LUHMES (cell line): ENCODE data around the genes CYP4F8, CHERP and SLC35E1.

DNA sequence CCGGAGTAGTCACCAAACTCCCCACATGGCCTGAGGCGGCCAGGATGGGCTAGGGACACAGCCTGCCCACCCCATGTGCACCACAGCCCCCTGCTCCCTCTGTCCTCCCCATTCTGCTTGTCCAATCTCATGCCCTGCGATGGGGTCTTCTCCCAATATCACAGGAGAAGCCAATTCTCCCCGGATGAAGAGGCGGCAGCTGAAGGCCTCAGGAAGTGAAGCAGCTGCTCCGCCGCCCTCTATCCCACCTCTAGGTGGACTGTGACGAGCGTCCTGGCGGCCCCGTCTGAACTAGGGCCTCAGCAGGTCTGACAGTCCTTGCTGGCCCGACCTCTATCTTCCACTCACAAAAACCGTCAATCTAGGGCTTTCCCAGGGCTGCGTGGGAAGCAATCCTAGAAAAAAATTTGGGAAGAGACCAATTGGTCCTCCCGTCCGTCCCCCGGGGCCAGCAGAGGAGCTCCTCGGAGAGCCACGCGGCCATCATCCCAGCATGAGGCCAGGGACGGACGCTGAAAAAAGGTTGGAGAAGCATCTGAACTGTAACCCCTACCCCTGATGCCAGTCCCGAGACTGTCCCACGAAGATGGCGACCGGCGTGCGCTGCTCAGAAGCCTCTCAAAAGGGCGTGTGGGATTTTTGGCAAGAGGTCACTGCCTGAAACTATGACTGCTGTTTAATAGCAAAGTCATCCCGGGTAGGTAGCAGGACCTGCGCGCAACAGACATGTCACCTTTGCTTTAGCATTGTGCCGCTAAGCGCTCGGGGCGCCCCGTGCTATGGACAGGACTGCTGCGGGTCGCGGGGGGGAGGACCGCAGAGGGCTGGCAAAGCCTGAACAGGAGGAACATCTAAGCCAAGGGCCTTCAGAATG is 10.8 kb downstream of the AKAP8 start:
- PRO-cap: no peak

GRCh38 chr19:15431402-15432536 is 13.0 kb upstream of the AKAP8L start:
- PRO-cap: no peak

DNA sequence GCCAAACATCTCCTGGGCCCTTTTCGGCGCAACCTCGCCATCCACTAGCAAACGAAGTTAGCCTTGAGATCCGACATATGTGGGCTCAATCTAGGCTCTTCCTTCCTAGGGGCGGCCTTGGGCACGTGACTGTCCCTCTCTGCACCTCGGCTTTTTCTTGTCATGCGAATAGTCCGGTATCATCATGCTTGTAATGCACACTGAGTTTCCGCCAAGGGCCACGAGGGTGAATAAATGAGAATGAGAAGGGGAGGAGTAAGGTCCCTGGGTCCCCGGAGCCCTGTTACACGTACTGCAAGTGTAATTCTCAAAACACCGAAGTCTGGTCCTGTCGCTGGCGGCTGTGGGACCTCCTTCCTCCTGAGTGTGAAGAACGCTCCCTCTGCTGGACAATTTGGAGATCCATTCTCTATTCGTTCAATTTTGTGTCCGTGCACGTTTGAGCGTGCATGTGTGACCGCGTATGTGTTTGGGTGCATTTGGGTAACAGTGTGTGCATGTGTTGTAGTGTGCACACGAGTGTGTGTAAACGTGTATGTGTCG is 47.9 kb downstream of the CYP4F22 start:
- PRO-cap: no peak

DNA sequence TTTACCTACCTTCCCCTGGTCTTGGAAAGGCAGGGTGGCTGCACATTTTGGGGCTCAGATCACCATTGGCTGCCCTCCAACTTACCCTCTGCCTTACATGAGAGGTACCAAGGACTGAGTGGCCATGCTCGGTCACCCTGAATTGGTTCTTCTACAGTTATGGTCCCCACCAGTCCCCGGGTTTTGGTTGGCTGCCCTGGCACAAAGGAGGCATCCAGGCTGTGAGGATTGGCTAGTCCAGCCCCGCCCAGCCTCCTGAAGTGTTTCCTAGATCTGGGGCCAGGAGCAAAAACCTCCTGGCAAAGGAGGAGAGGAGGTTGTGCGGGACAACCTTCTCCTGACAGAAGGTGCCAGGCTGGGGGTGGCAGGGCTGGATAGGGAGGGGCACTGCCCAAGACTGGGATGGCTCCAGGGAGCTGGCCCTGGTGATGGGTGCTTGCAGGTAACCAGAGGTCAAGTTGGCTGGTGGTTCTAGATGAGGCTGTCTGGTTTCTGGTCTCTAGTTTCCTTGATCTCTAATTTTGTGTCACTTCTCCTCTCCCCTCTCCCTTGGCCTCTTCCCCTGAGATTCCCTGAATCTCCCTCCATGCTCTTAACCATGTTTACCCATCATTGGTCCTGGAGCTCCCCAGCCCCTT is at the start of gene CYP4F8:
Gene CYP4F8 (plus strand): TSS at position 285 of the 638 bp plus-strand sequence.
- PRO-cap: no peak

GRCh38 chr19:15666901-15667191 is 6.0 kb upstream of the CYP4F12 start:
- PRO-cap: no peak

GRCh38 chr19:16001985-16002506 is 53.2 kb downstream of the OR10H4 start:
- PRO-cap: no peak

- PRO-cap: no peak
Measured at GRCh38 chr19:16075391-16075743, 928 bp upstream of the TPM4 start.

DNA sequence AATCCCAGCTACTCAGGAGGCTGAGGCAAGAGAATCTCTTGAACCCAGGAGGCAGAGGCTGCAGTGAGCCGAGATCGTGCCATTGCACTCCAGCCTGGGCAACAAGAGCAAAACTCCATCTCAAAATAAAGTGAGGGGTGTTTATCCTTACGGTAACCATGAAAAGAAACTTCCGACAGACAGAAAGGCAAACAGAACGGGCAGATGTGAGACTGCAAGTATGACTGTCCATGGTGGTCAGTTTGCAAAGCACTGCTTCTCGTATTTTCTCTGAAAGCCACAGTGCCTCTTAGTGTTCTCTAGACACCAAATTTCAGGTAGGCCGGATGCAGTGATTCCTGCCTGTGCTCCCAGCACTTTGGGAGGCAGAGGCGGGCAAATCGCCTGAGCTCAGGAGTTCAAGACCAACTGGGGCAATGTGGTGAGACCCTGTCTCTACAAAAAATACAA is 6.1 kb downstream of the TPM4 start:
- PRO-cap: no peak

DNA sequence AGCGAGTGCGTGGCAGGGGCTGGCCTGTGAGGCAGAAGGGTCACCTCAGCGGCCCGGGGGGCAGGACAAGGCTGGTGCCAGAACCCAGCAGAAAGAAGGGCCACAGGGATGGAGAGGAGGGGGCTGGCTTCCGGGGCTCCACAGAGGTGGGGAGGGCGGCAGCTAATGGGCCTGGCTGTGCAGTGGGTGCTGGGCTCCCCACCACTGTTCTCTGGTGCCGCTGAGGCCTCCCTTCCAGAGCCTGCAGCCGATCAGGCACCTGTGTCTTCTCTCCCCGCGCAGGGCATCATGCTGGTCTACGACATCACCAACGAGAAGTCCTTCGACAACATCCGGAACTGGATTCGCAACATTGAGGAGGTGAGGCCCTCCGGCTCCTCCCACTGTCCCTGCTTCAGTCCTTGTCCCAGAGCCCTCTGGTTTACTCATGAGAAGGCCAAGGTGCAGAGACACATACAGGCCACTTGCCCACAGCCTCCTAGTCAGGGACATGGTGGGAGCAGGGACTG is 13.6 kb downstream of the RAB8A start:
- PRO-cap: no peak

DNA sequence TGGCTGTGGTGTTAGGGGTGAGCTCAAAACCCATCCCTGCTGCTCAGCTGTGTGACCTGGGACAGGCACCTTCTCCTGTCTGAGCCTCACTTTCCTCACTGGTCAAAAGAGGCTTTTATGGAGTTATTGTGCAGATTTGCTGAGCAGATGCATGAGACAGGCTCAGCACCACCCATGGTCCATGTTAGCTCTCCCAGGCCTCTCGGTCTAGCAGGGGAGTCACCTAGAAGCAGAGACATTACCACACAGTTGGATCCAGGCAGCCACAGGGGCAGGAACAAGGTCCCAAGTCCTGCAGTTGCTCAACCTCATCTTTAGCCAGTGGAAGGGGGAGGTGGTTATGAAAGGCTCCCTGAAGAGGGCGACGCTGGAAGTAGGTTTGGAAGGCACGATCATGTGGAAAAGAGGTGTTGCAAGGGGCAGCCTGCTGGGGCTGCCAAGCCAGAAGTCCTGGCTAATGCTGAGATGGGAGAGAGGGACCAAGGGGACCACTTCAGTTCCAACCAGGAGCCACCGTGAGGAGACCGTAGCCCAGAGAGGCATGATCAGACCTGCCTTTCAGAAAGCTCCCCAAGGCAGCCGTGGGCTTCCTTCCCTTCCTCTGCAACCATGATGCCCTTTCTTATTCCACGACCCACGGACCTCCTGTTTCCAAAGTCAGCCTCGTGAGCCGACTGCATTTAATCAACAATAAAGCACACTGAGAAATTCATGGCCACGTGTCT is 2.4 kb downstream of the AP1M1 start:
- PRO-cap: no peak

- PRO-cap: no peak
Measured at GRCh38 chr19:16288393-16288897, 36.2 kb upstream of the KLF2 start.

DNA sequence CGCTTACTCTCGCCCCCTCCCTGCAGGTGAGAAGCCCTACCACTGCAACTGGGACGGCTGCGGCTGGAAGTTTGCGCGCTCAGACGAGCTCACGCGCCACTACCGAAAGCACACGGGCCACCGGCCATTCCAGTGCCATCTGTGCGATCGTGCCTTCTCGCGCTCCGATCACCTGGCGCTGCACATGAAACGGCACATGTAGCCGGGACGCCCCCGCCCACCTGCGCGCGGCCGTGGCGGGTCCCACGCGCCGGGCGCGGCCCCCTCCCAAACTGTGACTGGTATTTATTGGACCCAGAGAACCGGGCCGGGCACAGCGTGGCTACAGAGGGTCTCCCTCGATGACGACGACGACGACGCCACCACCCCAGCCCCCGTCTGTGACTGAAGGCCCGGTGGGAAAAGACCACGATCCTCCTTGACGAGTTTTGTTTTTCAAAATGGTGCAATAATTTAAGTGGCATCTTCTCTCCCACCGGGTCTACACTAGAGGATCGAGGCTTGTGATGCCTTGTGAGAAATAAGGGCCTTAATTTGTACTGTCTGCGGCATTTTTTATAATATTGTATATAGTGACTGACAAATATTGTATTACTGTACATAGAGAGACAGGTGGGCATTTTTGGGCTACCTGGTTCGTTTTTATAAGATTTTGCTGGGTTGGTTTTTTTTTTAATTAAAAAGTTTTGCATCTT is 2.4 kb downstream of the KLF2 start:
- PRO-cap: no peak

- PRO-cap: no peak
Measured at GRCh38 chr19:16360808-16361820, 36.5 kb downstream of the KLF2 start.

- PRO-cap: no peak
Measured at GRCh38 chr19:16463758-16464372, 7.9 kb downstream of the EPS15L1 start.

GRCh38 chr19:16516978-16517831 is 21.0 kb downstream of the C19orf44 start:
- PRO-cap: no peak

DNA sequence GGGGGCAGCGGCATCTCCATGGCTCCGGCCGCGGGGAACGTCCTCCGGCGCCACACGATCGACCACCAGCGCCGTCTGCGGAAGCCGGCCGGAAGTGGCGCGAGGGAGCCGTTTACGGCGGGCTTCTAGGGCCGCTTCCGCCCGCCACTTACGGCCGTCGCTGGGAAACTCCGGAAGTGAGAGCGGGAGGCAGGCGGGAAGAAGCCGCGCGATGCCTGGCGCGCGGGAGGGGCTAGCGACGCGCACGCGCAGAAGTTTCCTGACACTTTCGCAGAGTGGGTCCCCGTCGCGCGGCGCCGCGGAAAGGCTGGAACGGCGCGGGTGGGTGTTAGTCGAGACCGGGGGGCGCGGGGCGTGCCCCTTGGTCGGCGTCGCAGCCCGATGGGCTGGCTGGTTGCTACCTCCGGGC is at the start of gene CHERP:
Gene CHERP (minus strand): TSS at position 79 of the 409 bp plus-strand sequence.
- PRO-cap: bidirectional peak, plus-strand start at position 264 of the sequence, minus-strand start at position 78 of the sequence

GRCh38 chr19:16543110-16543528 is 882 bp upstream of the CHERP start:
- PRO-cap: no peak

- PRO-cap: no peak
Measured at GRCh38 chr19:16561282-16561886, 10.8 kb downstream of the SLC35E1 start.

DNA sequence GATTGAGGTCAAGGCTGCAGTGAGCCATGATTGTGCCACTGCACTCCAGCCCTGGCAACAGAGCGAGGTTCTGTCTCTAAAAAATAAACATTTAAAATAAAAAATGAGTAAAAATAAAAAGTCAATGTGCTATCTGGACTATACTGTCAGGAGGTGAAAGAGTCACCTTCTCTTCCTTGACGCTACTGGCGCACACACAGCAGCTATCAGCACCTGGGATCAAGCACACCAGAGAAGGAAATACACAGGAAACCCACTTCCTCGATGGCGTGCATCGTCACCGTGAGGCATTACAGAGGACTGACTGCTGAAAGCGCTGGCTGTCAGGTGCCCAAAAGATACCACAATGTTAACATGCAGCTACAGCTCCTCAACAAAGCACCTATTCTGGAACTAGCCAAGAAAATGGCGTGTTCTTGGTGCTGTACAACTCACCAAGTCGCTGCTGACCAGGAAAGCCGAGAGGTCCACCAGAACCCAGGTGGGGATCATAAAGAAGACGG is 6.1 kb downstream of the SLC35E1 start:
- PRO-cap: no peak

GRCh38 chr19:16572256-16572793 is at the start of gene SLC35E1:
Gene SLC35E1, minus strand, starts transcription at chr19:16572415.
- PRO-cap: bidirectional peak, plus-strand start at chr19:16572550, minus-strand start at chr19:16572409